Upper lobe of left lung (tissue), 5 donors: ENCODE results near the gene CRISP2.

DNA sequence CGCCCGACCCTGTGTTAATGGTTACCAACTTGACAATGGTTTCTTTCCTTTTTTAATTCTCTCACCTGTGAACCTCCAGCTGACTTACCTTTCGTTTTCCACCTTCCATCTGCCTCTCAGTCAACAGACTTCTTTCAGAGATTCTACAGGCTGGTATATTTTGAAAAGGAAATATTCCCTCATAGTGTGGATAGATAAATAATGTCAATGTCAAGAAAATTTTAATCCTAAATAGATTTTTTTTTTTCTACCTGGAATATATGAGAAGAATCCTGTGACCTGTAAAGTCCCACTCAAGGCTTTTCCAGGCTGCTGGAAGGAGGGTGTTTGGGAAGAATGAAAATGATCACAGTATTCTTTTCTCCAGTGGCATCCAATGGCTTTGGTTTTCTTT lies 317.5 kb downstream of the CDC5L start:
- PRO-cap, 2 experiments, result no peak in any of the 2 experiments
- RAMPAGE, long total RNA, 4 experiments, result no peak in any of the 4 experiments

GRCh38 chr6:45420507-45421212 lies 42.9 kb upstream of the SUPT3H start:
- PRO-cap, 2 experiments, result no peak in any of the 2 experiments
- RAMPAGE, long total RNA, 4 experiments, result no peak in any of the 4 experiments

GRCh38 chr6:45586161-45587190 lies 208.7 kb upstream of the SUPT3H start:
- PRO-cap, 2 experiments, result no peak in any of the 2 experiments
- RAMPAGE, long total RNA, 4 experiments, result no peak in any of the 4 experiments

DNA sequence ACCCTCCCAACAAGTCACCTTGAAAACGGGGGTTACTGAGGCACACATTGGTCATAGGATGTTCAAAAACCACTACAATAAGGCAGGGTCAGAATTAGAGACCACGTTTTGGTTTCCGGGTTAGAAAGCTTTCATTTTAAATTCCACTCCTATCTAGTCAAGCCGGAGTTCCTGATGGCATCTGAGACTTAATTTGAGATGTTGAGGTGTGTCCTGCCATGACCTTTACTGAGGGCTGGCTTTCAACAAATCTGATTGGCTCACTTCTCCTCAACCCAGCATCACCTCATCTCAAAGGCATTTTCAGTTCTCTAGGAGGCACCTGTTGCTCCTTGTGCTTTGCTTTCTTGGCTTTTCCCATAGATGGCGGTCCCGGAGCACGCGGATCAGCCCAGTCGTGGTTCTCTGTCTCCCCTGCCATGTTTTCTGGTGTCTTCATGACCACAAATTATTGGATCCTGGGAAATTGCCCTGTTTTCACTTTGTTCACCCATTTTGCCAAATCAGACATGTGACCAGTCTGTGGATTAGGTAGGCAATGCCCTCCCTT lies 230.8 kb upstream of the SUPT3H start:
- PRO-cap, 2 experiments, result no peak in any of the 2 experiments
- RAMPAGE, long total RNA, 4 experiments, result no peak in any of the 4 experiments

DNA sequence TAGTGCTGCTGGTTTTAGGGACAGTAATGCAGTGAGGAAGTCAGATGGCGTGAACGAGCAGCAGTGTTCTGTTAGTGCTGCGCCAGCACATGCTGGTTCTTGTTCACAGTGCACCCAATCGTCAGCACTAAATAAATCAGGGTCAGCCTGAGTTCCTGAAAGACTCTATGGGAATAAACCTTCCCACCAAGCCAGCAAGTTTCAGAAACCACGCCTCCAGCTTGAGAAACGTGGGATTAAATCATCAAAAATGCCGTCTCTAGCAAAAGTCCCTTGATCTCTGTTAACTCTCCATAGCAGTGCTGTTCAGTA lies 236.0 kb upstream of the SUPT3H start:
- PRO-cap, 2 experiments, result no peak in any of the 2 experiments
- RAMPAGE, long total RNA, 4 experiments, result no peak in any of the 4 experiments

DNA sequence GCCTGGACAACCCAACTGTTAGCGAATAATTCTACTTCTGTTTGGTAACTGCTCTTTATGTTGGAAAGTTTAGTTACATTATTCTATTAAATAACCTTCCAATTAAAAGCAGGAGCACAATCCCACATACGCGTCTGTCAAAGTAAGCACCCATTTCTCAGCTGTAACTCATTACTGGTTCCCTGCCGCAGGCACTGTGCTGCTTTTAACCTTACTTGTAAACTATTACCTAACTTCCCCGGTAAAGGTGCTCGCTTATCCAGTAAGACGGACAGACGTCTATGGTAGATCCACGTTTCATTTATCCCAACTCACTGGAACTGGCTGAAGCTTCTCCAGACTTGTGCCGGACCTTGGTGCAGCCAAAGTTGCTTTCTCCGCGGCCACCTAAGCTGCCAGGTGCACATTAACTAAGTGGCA lies 504 bp upstream of the ENPP4 start:
- PRO-cap, 2 experiments, result no peak in any of the 2 experiments
- RAMPAGE, long total RNA, 4 experiments, result no peak in any of the 4 experiments

GRCh38 chr6:46375337-46376402 lies 115.6 kb downstream of the RCAN2 start:
- PRO-cap, 2 experiments, result no peak in any of the 2 experiments
- RAMPAGE, long total RNA, 4 experiments, result no peak in any of the 4 experiments

DNA sequence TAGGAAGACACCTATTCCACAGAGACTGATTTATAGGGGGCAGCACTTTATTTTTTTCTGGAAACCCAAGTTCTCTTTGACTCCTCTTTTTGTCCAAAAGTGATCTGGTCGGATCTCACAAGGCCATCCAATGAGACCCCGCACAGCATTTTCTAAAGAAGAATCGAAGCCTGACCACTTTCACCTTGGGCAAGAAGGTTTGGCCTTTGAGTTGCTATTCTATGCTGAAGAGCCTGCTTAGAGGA lies 11.2 kb upstream of the TDRD6 start:
- PRO-cap, 2 experiments, result no peak in any of the 2 experiments
- RAMPAGE, long total RNA, 4 experiments, result no peak in any of the 4 experiments

DNA sequence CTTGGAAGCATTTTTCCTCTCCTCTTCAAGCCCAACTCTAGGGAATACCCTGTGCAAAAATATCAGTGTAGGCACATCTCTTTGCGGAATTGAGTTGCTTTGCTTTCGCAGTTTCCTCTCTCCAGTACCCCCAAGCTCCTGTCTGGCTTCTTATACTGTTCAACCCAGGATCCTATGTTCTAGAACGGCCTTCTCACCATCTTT lies 38.9 kb downstream of the MEP1A start:
- PRO-cap, 2 experiments, result no peak in any of the 2 experiments
- RAMPAGE, long total RNA, 4 experiments, result no peak in any of the 4 experiments

DNA sequence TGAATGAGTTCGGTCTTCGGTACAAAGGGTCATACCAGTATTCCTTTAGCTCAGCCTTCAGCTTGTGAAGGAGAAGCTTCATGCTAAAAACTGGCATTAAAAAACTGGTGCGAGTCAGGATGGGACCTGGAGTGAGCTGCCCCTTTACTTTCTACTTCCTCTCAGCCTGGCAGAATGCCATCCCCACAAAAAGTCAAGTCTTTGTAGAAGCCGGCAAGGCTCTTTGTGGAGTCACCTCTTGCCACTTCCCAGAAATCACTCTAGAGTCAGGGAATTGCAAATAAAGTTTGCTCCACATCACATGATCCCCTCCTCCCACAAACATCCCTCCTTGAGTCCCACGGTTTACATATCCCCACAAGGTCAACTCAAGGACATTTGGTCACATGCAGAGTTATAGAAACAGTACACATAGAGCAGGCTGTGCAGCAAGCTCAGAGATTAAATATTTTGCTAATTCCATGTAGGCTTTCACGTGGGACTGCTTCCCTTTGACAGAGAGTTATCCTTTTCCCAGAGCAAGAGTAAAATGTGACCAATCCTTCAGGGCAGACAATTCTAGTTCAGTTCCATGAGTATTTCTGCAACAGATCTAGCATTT lies 34.7 kb upstream of the ADGRF1 start:
- PRO-cap, 2 experiments, result no peak in any of the 2 experiments
- RAMPAGE, long total RNA, 4 experiments, result no peak in any of the 4 experiments

DNA sequence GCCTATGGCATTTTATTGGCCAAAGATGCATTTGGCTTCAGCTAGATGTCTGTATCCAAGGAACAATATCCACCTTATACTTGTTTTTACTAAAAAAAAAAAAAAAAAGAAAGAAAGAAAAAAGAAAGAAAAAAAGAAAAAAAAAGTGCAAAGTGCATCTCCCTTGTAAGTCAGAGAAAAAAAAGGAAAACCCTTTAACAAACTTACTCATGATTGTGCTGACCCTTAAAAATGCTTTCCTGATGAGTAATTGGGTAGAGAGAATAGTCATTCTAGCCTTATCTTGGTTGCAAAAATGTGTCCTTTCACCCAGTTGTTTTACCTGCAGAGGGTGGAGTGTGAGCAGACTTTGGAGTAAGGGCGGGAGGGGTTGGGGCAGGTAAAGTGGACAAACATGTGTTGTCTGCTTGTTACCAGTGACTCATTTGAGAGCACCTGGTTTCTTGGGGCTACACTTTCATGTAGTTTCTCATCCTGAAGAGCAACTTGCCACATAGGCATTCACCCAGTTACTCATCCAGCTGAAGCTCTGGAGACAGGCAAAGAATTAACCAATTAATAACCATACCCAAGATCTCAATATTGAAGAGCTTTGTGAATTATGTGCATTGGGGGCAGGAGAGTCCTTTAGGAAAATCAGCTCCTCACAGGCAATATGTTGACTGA lies 121.2 kb downstream of the TNFRSF21 start:
- PRO-cap, 2 experiments, result no peak in any of the 2 experiments
- RAMPAGE, long total RNA, 4 experiments, result no peak in any of the 4 experiments

DNA sequence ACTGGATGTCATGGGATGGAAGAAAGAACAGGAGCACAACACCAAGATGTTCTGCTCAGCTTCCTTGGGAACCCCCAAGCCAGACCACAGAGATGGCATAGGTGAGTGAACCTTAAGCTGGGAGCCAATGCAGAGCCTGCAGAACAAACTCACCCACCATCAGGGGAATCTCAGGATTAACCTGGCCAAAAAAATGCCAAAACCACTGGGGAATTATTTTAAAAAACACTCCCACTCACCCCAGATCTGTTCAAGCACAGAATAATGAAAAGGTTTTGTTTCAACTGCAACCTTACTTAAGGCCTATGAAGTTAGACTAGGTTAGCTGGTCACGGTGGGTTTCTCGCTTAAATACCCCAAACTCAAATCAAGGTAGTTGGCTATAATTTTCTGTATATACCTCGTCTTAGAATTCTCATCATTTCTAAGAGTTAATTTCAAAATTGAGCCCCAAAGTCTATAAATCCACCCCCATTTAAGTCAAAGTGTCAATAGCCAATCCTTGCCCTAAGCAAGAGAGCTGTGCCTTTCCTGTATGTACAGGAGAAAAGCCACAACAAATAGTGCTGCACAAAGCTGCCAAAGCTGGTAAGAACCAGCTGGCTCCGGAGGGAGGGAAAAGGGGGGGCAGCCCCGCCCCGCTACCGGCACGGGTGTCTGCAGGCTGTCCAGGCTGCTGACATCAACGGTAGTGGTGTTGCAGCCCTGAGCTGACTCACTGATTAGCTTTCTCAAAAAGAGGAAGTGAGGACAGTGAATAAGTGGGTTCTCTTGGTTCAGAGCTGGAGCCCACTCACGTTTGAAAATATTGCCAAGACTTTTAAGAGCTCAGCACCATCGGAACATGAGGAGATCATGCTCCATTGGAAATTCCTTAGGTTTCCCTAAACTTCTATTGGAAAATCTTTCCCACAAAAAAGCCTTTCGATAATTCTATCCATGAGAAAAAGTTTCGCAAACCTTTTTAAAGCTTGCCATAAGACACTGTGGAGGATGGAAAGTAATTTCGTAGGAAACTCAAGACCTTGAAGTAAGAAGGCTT lies 67.4 kb downstream of the TNFRSF21 start:
- PRO-cap, 2 experiments, result no peak in any of the 2 experiments
- RAMPAGE, long total RNA, 4 experiments, result no peak in any of the 4 experiments

DNA sequence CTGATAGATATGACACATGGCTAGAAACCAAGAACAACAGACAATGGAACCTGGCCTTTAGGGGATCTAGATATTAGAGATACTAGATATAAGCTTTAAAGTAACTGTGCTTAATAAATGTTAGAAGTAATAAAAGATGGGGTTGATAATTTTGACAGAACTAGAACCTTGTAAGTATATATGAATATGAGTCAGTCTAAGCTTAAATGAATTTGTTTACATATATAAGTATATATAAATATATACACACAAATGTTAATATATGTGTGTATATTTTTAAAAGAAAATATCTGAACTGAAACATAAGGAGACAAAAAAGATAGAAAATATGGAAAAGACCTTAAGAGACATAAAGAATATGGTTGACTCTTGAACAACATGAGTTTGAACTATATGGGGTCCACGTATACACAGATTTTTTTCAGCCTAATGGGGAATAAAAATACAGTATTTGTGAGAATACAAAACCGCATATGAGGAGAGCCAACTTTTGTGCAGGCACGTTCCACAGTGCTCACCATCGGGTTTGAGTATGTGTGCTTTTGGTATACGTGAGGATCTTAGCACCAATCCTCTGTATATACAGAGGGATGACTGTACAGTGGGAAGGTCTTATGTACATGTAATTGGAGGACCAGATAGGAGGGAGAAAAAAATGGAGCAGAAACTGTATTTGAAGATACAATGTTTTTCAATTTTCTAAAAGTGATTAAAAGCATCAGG lies 108.1 kb upstream of the ADGRF4 start:
- PRO-cap, 2 experiments, result no peak in any of the 2 experiments
- RAMPAGE, long total RNA, 4 experiments, result start-site peak on the plus strand in 2 of 4 experiments, centred at positions 424 to 474 of the sequence, 8 to 9 reads per replicate

GRCh38 chr6:49459040-49459599 lies 3.9 kb downstream of the MMUT start:
- PRO-cap, 2 experiments, result no peak in any of the 2 experiments
- RAMPAGE, long total RNA, 4 experiments, result start-site peak on the minus strand in 2 of 4 experiments, at chr6:49459175-49459843 at its widest, 7 reads per replicate

GRCh38 chr6:49713336-49713935 lies at the start of gene CRISP2:
Gene CRISP2 (minus strand): TSS chr6:49713543.
- PRO-cap, 2 experiments, result no peak in any of the 2 experiments
- RAMPAGE, long total RNA, 4 experiments, result no peak in any of the 4 experiments

DNA sequence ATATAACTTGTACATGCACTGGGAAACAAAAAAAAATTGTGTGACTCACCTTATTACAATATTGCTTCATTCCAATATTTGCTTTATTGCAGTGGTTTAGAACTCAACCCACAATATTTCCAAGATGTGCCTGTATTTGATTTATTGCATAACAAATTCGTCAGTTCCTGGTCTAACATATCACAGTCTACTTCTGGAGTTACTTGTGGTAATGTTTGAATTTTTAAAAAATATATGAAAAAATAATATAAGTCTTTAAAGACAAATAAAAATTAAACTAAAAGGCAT lies 42.0 kb upstream of the DEFB112 start:
- PRO-cap, 2 experiments, result no peak in any of the 2 experiments
- RAMPAGE, long total RNA, 4 experiments, result no peak in any of the 4 experiments

- PRO-cap, 2 experiments, result no peak in any of the 2 experiments
- RAMPAGE, long total RNA, 4 experiments, result no peak in any of the 4 experiments
Observed at GRCh38 chr6:50841726-50842385, 23.2 kb downstream of the TFAP2B start.

- PRO-cap, 2 experiments, result no peak in any of the 2 experiments
- RAMPAGE, long total RNA, 4 experiments, result no peak in any of the 4 experiments
Observed at GRCh38 chr6:50849457-50850154, 30.9 kb downstream of the TFAP2B start.

DNA sequence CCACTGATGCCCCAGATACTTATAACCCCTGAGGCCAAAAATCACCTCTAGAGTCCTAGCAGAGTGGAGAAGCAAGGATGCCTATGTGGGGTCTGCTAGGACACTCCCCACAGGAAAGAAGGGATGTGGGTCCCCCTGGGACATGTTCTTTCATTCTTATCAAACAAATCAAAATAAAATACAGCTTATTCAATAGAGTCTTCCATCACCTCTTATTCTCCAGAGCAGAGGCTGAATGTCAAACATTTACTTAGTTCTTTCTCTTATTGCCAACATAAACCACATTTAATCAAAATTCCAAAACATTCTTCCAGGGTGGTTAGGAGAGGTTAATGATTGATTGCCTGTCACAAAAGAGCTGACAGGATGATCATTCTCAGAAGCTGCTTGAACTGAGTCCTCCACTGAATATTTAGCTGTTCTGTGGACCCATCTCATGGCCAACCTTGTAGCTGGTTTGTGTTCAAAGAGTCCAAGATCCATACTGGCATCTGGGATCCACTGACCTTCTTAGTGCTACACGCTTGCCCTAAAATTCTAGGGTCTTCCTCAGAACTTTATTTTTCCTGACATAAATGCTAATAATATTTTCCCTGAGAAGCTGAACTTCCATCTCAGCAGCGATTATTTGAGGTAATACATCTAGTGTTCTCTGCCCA lies 37.3 kb upstream of the PKHD1 start:
- PRO-cap, 2 experiments, result no peak in any of the 2 experiments
- RAMPAGE, long total RNA, 4 experiments, result no peak in any of the 4 experiments

- PRO-cap, 2 experiments, result no peak in any of the 2 experiments
- RAMPAGE, long total RNA, 4 experiments, result no peak in any of the 4 experiments
Observed at GRCh38 chr6:52263883-52264686, 19.8 kb upstream of the IL17F start.